Tibial nerve (tissue), 3 donors: Measurements from ENCODE around the gene ETV7.

DNA sequence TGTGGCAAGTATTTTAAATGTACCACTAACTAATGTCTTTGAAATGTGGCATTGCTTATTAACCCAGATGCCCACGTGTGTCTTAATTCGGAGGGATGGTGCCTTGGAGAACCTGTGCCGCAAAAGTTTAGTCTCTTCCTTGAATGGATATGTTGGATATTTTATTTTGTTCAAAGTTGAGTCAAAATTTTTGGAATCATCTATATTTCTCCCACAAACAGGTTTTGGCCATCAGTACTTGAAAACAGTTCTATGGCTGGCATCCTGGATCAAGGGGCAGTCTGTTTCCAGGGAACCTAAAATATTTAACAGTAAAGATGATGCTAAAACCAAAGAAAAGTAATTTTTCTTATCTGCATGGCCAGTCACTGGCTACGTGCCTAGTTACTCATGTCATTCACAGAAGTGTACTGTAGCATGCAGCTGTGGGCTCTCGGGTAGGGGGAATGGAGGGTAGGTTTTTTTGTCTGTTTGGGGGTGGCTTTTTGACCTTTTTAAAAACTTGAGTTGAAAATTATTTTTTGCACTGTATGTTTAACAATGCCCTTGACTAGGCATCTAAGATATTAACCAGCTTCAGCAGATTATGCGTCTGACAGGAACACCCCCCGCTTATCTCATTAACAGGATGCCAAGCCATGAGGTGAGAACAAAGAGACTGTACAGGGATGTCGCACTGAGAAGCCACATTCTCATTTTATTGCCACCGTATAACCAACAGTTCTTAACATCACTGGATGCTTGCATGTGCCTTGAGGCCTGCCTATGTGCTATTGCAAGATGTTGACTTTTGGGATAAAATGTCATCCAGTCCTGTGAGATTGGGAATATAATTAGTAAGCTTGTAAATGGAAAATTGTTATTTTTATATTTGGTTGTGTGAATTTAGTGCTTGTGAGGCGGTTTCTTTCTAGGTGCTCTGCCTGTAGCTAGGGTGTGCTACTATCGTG lies 30.4 kb upstream of the MAPK13 start:
- PRO-cap, result no peak
- RAMPAGE, long total RNA, 3 experiments, result no peak in any of the 3 experiments

- PRO-cap, result no peak
- RAMPAGE, long total RNA, 3 experiments, result no peak in any of the 3 experiments
Observed at GRCh38 chr6:36118964-36120170, 10.9 kb upstream of the MAPK13 start.

GRCh38 chr6:36129821-36129995 lies 605 bp upstream of the MAPK13 start:
- PRO-cap, result no peak
- RAMPAGE, long total RNA, 3 experiments, result no peak in any of the 3 experiments

DNA sequence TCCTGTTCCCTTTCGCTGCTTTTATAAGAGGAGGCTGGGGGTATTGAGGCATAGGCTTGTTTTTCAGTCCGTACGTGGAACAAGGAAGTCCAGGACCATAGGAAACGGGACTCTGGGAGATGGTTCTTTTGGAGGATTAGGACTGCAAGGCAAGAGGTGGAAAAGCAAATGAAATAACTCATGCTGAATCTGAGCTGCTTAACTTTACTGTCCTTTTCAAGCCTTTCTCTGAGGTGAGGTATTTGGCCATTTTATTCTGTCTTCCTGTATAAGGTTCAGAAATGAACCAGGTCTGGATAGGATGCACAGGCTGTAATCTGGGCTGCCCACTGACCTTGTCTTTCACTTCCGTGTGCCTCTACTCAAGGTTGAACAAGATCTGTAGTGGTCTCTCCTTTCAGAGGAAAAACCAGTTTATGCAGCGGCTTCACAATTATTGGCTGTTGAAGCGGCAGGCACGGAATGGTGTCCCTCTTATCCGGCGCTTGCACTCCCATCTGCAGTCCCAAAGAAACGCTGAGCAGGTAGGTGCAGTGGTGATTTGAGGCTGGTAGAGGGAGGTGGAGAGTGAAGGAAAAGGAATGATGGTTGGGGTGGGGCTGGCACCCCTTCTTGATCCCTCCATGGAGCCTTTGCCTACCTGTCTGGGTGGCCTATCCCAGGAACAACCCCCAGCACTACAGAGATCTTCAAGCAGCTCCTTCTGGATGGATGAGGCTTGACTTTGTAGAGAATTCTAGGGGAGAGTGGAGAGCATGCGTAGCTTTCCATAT lies 7.9 kb downstream of the BRPF3 start:
- PRO-cap, result no peak
- RAMPAGE, long total RNA, 3 experiments, result no peak in any of the 3 experiments

GRCh38 chr6:36319412-36319820 lies 17.3 kb downstream of the BNIP5 start:
- PRO-cap, result no peak
- RAMPAGE, long total RNA, 3 experiments, result no peak in any of the 3 experiments

DNA sequence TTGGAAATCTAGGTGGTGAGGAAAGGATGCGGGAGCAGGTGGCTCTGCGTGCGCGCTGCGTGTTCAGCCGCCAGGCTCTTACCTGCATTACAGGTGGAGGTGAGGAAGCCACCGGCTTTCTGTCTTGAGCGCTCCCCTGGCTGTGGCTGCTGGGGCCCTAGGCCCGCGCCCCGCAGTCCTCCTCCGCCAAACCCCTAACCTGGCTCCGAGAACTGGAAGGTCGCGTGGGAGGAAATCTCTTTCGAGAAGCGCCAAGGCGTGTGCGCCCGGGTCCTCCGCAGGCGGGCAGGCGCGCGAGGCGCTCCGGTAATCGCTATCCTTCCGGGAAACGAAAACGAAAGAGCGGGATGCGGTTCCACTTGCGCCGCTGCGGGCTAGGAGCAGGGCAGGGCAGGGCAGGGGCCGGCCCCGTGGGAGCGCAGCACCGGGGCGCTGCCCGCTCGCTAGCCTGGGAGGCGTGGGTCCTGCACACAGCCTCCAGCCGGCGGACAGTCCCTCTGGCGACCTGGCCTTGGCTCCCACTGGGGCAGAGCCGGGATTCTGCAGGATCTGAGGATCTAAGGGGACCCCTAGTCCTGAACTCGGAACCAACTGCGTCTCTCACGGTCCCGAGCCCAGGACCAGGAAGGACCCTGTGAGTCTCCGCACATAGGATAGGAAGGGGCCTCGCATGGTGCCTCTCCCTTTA lies at the start of gene ETV7:
ETV7 (minus strand) TSS at position 216 of the 688 bp plus-strand sequence.
- PRO-cap, result no peak
- RAMPAGE, long total RNA, 3 experiments, result no peak in any of the 3 experiments

- PRO-cap, result no peak
- RAMPAGE, long total RNA, 3 experiments, result no peak in any of the 3 experiments
Observed at GRCh38 chr6:36396501-36397014, 9.1 kb upstream of the ETV7 start.

GRCh38 chr6:36623956-36624289 lies 29.8 kb downstream of the SRSF3 start:
- PRO-cap, result no peak
- RAMPAGE, long total RNA, 3 experiments, result no peak in any of the 3 experiments

DNA sequence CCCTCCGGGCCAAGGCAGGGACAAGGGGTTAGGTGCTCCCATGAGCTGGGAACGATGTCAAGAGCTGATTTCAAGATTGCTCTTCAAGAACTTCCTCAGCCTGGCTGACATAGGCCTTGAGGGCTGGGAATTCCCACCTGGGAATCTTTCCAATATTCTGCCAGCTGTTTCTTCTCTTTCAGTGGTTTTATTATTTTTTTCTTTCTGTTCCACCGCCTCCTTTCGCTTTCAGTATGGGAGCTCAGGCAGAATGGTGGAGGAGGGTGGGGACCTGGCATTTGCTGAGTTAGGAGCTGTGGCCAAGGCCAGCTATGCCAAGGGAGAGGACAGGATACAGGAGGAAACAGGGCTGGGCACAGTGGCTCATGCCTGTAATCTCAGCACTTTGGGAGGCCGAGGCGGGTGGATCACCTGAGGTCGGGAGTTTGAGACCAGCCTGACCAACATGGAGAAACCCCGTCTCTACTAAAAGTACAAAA lies 33.7 kb downstream of the SRSF3 start:
- PRO-cap, result no peak
- RAMPAGE, long total RNA, 3 experiments, result no peak in any of the 3 experiments

DNA sequence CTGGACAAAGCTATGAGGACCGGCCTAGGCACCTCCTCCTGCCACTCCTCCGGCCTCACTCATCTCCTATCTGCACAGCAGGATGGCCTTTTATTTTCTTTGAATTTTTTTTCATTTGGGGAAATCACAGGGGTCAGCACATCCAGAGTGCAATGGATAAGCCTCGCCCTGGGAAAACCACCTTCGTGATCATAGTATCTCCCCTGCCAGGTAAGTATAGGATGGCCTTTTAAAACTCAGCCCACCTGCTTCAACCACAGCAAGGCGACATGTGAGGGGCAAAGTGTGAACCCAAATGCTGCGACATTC lies 39.1 kb upstream of the CDKN1A start:
- PRO-cap, result no peak
- RAMPAGE, long total RNA, 3 experiments, result no peak in any of the 3 experiments

DNA sequence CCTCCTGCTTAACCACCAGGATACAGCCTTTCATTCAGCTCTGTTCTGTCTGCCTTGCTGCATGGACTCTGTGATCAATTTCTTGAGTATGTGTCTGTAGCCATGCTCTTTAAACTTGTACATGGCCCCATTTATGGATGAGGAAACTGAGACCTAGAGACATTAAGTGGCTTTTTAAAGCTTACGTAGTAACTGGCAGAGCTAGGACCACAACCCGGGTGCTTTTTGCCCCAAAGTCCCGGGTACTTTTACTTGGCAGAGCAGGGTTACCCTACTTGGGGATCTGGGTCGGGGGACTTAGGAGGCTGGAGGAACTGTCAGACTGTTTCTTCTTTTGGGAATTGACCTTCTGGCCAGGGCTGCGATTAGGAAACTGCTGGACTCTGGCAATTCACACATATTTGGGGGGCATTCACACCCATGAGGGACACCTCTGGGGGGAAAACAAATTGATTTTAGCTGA lies 4.9 kb downstream of the CDKN1A start:
- PRO-cap, result no peak
- RAMPAGE, long total RNA, 3 experiments, result no peak in any of the 3 experiments

GRCh38 chr6:36683799-36684175 lies 5.3 kb downstream of the CDKN1A start:
- PRO-cap, result no peak
- RAMPAGE, long total RNA, 3 experiments, result no peak in any of the 3 experiments

DNA sequence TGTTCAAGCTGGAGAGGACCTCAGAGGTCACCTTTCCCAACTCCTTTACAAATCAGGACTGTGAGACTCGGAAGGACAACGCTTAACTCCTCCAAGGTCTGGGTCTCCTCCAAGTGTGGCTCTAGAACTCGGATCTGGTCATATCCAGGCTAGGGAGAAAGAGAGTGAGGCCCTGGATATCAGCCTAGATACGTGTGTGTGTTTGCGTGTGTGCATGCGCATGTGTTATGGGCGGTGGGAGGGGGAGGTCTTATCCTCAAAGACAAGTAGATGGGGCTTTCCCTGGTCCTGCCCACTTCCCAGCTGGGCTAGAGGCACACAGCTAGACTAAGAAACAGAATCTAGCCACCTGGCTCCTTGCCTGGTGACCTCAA lies 13.3 kb downstream of the CPNE5 start:
- PRO-cap, result no peak
- RAMPAGE, long total RNA, 3 experiments, result no peak in any of the 3 experiments

- PRO-cap, result no peak
- RAMPAGE, long total RNA, 3 experiments, result no peak in any of the 3 experiments
Observed at GRCh38 chr6:36834590-36835114, 4.6 kb downstream of the CPNE5 start.

GRCh38 chr6:36853272-36853876 lies 14.1 kb upstream of the CPNE5 start:
- PRO-cap, result no peak
- RAMPAGE, long total RNA, 3 experiments, result no peak in any of the 3 experiments

- PRO-cap, result no peak
- RAMPAGE, long total RNA, 3 experiments, result no peak in any of the 3 experiments
Observed at GRCh38 chr6:36865751-36866162, 8.8 kb downstream of the PPIL1 start.

DNA sequence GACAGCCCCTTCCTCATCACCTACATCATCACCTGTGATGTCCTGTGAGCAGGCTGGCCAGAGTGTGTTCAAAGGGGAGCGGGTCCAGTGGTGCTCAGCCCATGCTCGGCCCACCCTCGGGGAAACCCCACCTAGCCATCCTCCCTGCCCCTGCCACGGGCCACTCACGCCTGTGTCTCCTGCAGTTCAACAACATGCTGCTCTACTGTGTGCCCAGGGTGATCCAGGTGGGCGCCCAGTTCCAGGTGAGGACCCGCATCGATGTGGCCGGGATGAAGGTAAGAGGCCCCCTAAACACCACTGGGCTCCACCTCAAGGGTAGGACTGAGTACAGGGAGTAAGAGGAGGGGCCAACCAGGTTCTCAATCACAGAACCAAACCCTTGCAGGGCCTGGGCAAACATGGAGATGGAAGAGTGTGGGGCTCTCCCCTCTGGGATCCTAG lies 10.2 kb downstream of the FGD2 start:
- PRO-cap, result no peak
- RAMPAGE, long total RNA, 3 experiments, result no peak in any of the 3 experiments

GRCh38 chr6:37103182-37104058 lies 66.5 kb upstream of the PIM1 start:
- PRO-cap, result no peak
- RAMPAGE, long total RNA, 3 experiments, result no peak in any of the 3 experiments

DNA sequence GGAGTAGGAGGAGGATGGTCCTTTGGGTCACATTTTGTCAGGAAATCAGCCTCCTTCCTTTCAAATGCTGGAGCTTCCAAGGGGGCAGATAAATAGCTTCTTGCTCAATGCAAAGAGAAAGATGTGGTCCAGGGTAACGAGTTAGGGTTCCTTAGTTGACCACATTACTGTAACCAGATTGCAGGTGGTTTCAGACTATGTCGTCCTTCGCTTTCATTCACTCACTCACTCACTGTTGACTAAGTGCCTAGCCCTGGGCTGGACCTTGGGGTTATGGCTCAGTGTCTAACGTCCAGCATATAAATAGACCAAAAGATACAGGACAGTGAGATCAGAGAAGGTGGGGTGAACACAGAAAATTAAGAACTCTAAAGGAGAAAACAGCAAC lies 64.5 kb upstream of the PIM1 start:
- PRO-cap, result no peak
- RAMPAGE, long total RNA, 3 experiments, result no peak in any of the 3 experiments

GRCh38 chr6:37175846-37176381 lies 6.0 kb downstream of the PIM1 start:
- PRO-cap, result no peak
- RAMPAGE, long total RNA, 3 experiments, result no peak in any of the 3 experiments